GM23248 (cell line): Measurements from ENCODE around the gene B3GNT7.

- RAMPAGE, long total RNA = no peak
These were observed 32.6 kb downstream of the SP100 start for GRCh38 chr2:230448639-230449022.

DNA sequence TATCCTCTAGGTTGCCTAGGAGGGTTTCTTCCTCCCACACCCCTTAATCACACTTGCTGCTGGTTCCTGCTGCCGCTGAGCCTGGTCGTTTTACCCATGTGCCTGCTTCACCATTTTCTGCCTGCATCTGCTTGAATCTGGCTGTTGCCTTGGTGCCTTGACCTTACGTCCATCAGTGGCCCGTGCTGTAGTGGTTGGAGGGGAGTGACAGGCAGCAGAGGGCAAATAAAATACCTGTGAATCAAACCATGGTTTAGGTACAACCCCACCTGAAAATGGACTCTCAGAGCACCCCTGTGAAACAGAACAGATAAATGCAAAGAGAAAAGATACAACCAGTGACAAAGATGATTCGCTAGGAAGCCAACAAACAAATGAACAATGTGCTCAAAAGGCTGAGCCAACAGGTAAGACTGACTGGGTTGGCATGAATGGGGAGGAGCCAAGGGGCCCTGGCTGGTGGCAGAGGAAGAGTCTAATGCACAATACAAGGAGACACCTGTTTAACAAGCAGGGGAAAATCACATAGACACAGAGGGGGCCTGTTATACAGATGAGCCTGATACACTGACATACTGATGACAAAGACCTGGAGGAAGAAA, 33.4 kb downstream of the SP100 start:
- RAMPAGE, long total RNA = no peak

DNA sequence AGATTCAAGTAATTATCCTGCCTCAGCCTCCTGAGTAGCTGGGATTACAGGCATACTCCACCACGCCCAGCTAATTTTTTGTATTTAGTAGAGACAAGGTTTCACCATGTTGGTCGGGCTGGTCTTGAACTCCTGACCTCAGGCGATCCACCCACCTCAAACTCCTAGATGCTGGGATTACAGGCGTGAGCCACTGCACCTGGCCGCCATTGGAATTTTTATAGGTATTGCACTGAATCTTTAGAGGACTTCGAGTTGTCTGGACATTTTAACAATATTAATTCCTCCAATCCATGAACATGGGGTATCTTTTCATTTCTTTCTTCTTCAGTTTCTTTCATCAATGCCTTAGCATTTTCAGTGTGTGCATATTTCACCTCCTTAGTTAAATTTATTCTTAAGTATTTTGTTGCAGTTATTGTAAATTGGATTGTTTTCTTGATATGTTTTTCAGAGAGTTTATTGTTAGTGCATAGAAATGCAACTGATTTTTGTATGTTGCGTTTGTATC, 36.3 kb downstream of the SP100 start:
- RAMPAGE, long total RNA = no peak

DNA sequence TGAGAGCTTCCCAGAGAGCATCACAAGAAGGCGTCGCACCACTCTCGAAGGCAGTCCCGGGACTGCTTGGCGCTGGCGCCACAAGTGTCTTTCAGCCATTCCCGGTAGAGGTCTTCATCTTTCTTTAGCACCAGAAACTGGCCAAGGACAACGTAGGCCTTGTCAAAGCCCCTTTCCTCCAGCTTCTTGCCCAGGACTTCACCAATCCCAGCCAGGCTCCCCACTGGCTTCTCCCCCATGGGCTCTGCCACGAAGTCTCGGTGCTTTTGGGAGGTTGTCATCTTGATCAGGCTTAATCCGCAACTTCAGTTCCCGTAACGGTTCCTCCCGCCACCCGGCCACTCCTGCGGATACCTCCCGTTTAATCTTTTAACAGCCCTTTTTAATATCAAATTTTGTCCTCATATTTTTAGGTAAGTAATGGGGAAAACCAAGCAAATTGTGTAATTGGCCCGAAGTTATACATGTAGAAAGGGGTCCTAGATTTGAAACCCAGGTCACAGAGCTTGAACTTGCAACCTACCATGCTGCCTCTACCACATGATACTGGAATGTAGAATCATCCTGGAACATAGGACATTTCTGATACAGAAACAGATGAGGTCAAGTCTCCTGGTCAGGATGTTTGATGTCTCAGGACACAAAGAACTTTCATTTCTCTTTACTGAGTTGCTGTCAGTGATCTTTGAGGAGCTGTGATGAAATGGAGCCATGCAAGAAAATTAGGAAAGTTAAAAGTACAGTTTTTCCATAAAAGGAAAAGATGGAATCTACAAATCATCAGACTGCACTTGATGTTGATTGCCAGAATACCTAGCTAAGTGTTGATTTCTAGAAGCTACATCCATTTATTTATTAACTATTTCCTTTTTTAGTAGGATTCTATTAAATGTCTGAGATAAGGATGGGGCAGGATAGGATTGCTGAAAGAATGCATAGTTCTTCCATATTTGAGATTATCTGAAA, 12.8 kb downstream of the CAB39 start:
- RAMPAGE, long total RNA = no peak

- RAMPAGE, long total RNA = no peak
These were observed 62.9 kb upstream of the ITM2C start for GRCh38 chr2:230801565-230802508.

DNA sequence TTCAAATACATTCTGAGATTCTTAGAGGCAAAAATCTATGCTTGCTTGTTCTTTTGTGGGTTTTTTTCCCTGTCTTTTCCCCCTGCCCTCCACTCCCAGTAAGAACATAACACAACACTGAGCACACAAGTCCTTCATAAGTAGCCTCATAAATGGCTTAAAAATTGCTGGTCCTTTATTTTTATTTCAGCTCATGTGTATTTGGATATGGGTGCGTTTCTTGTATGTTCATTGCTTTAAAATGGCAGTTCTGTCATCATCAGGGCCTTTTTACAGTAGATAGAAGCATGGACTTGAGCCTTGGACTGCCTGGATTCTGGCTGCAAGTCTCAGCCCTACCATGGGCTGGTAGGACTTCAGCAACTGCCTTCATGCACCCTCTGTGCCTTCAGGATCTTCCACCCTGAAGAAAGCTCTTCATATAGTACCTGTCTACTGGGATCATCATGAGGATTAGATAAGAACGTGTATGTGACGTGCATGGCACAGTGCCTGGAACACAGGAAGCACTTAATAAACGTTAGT, 53.4 kb upstream of the ITM2C start:
- RAMPAGE, long total RNA = no peak

DNA sequence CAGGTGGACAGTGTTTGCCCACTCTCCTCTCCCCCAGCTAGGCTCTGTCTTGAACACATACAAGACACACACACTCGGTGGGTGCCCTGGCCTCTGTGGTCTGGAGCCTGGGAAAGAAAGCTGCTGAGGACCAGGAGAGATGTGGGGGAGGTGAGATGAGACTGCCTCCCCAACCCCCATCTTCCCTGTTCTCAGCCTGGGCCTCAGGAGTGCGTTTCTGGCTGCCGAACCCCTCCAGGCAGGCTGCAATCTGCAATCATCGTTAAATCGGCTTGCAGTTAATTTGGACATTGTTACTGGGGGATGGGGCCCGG, 4.6 kb downstream of the ITM2C start:
- RAMPAGE, long total RNA = no peak

DNA sequence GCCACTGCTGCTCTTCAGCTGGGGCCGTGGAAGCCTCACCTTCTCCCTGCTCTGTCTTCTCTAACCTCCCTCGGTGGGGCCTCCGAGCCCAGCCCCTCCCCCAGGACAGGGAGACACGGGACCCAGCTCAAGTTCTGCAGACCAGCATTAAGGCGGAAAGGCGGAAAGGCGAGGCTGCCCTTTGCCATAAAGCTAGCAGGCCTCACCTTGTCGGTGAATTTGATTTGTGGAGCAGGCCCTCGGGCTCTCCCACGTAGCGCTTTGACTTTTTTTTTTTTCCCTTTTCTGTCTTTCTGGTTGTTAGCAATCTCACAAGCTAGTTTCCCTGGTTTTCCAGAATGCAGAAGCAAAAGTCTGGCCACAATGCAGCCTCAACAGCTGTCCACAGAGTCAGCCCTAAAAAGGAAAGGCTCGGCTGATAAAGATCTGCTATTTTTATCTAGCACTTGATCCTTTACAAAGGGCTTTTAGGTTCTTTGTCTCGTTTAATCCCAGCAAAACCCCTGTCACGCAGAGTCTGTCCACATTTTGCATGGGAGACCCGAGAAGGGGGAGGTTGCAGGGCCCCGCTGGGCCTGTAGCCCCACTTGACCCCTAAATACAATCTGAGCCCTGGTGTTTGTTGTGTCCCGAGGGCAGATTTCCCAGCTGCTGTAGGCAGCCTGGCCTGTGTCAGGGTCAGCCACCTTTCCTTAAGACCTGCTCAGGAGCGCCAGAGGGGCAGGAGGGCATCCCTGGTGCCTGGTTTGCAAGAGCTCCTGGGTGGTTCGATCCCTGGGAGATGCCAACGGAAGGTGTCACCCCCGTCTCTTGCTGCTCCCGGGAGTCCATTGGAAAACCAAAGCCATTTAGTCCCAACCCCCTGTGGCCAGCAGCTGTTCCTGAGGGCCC, 6.1 kb downstream of the ITM2C start:
- RAMPAGE, long total RNA = no peak

DNA sequence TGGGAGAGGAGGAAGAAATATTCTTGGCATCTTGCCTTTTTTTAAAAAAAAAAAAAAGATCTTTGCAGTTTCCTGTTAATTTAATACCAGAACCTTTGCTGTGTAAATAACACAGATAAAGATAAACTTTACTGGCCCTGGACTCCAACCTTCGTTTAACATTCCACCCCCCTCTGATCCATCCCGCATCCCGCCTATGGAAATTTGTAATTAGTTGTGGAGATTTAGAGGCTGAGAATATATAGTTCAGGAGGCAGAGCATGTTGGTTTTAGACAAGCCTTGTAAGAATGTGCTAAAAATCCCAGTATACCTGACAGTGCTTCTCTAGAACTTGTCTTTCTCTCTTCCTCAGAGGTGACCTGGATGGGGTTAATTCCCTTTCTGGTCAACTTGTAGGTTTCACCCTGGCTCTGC, 3.0 kb upstream of the C2orf72 start:
- RAMPAGE, long total RNA = no peak

DNA sequence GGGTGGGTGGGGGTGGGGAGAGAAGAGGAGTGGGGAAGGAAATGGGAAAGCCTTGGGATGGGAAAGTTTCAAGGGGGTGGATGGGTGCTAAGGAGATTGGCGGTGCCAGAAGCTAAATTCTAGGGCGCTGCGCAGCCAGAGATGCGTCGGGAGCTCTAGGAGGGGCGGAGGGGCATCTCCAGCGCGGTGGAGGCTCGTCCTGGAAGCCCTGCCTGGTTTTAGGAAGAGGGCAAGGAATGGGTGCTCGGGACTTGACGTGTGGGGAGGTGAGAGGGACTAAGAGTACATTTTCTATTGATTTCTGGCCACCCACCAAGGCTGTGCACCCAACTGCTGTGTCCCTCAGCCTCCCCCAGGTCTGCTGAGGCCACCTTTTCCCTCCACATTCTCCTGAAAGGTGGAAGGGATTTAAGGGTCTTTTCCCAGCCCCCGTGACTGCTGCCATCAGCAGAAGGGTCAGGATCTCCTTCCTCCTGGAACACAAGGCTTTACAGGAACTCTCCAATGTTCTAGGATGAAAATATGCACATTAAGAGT, 1.3 kb downstream of the C2orf72 start:
- RAMPAGE, long total RNA = no peak

DNA sequence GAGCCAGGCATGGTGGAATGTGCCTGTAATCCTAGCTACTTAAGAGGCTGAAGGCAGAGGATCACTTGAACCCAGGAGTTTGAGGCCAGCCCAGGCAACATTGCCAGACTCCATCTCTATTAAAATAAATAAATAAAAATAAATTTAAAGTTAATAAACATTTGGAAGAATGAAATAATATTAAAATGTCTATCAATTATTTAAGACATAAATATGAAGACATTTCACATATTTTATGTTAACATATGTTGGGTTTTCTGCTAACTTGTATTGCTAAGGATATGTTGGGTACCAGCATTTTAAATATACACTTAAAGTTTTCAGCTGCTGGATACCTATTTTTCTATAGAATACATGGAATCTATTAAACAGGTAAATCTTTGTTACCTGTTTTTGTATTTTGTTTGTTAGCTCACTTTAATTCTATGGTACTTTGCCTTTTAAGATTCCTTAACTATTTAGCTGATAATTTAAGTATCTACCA, 3.6 kb downstream of the HTR2B start:
- RAMPAGE, long total RNA = no peak

GRCh38 chr2:231347104-231347475, 48.4 kb upstream of the B3GNT7 start:
- RAMPAGE, long total RNA = no peak

DNA sequence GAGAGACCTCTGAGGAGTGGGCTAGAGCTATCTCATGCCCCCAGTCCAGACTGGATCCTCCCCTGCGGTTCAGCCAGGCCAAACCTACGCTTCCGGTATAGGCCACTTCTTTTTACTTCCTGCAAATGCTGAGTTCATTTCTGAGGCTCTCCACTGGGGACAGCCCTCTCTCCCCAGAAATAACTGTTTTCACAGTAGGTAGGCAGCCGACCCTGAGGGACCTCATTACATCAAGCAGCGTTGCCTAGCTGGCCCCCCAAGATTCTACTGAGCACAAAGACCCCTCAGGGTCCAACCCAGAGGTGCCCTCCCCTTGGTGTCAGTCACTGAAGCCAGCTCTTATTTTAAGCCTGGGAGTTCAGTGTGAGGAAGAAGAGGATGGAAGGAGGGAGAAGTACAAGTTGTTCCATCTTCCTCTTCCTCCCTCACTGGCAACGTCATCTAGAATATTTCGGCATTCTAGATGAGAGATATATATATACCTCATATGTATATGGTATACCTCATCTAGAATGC, 33.2 kb upstream of the B3GNT7 start:
- RAMPAGE, long total RNA = no peak

DNA sequence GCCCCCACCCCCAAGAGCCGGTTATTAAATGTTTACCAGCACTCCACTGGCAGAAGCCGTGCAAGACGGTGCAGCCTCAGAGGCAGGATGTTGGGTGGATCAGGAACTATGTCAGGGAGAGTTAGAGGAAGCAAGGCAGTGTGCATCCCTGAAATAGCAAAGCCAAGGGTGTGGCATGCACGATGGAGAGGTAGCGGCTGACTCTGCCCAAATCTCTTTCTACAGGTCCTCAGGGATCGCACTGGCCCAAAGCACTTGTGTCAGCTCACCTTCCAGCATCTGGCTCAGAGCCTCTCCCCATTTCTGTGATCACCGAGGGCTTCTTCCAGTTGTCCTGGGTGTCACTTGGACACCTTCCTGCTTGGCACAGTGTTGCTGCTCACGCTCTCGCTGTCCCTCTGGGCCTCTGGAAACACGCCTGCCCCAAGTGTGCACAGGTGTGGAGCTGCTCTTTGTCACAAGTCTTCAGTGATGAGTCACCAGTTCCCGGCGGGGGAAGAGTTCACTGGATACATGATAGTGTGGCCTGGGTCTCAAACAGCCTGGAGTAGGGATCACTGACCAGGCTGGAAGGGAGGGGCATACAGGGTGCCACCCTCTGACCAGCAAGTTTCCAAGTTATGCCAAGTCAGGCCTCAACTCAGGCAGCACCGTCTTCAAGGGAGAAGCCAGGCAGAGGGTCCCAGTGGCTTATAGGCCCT, 17.3 kb upstream of the B3GNT7 start:
- RAMPAGE, long total RNA = no peak

GRCh38 chr2:231386334-231386958, 9.1 kb upstream of the B3GNT7 start:
- RAMPAGE, long total RNA = no peak

DNA sequence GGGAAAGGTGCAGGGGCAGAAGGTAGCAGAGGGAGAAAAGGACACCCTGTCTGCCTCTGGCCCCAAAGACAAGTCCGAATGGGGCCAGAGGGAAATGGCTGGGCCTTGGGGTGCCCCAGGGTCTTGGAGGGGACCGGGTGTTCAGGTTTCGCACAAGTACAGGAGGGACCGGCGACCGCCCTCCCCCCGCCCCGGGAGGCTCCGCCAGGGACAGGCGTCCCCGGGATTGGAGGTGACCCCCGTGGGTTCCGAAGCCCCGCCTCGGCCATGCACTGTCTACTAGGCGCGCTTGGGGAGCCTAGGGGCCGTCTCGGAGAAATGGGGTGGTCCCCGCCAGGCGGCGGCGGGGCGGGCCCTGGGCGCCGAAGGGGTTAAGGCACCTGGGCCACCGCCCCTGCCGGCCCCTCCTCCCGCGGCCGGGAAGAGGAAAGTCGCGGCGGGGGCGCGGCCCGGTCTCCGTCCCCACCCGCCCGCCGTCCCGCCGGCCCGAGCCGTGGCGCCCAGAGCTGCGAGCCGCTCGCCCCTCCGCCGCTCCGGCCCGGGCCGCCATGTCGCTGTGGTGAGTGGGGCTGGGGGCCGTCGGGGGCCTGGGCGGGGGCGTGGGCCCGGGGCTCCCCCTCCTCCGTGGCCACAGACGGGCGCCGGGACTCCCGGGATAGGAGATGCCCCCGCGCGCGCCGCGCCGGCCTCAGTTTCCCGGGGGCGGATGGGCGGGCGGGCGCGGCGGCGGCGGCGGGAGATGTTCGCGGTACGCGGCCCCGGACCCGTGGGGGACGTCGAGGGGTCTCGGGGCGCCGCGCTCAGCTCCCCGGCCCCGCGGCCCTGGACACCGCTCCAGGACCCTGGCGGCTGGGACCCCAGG, at the start of gene B3GNT7:
B3GNT7 (plus strand) TSS at position 455 of the 862 bp plus-strand sequence.
- RAMPAGE, long total RNA = no peak

DNA sequence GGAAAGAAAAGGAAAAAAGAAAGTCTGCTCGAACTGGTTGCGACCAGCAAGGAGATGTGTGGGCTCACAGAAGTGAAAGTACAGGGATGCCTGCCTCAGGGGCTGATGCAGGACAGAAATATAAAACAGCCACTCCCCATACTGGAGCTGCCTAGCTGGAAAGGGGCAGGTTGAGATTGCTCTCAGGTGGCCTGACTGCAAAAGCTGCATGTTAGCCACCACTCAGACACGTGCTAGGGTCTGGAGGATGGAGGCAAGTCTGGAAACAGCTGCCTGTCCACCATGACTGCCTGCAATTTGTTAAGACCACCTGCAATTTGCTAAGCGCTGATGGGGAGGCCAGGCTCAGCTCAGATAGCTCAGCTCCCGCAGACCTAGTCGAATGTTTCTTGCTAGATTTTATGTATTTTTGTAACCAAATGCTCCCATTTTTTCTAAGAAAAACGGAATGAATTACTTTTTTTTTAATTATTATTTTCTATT, 18.0 kb downstream of the B3GNT7 start:
- RAMPAGE, long total RNA = no peak

- RAMPAGE, long total RNA = no peak
These were observed 8.4 kb downstream of the NCL start for GRCh38 chr2:231455711-231456417.

- RAMPAGE, long total RNA = no peak
These were observed 1.2 kb downstream of the NCL start for GRCh38 chr2:231463019-231463565.

- RAMPAGE, long total RNA = no peak
These were observed 24.7 kb upstream of the NMUR1 start for GRCh38 chr2:231554741-231555600.